Fibroblast of the aortic adventitia (primary cell): Measurements from ENCODE around the genes KCP, AHCYL2 and SMKR1.

DNA sequence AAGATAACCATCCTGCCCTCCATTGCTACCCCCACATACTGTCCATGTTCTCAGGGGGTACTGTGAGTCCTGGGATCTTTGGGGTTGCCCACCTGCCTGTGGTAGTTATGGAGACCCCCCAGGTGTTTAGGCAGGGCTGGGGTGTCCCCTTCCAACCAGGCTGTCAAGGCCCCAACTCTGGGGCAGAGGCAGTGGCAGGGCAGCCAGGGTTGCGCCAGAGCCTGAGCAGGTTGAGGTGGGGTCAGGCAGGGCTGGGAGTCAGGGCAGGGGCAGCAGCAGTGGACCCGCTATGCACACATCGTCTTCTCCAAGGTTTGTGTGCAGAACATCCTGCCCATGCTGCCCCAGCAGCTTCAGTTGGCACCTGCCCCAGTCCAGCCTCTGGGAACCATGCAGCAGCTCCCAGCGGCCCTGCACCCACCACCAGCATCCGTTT, 16.2 kb upstream of the GARIN1A start:
- CAGE, long polyA plus RNA: no peak

DNA sequence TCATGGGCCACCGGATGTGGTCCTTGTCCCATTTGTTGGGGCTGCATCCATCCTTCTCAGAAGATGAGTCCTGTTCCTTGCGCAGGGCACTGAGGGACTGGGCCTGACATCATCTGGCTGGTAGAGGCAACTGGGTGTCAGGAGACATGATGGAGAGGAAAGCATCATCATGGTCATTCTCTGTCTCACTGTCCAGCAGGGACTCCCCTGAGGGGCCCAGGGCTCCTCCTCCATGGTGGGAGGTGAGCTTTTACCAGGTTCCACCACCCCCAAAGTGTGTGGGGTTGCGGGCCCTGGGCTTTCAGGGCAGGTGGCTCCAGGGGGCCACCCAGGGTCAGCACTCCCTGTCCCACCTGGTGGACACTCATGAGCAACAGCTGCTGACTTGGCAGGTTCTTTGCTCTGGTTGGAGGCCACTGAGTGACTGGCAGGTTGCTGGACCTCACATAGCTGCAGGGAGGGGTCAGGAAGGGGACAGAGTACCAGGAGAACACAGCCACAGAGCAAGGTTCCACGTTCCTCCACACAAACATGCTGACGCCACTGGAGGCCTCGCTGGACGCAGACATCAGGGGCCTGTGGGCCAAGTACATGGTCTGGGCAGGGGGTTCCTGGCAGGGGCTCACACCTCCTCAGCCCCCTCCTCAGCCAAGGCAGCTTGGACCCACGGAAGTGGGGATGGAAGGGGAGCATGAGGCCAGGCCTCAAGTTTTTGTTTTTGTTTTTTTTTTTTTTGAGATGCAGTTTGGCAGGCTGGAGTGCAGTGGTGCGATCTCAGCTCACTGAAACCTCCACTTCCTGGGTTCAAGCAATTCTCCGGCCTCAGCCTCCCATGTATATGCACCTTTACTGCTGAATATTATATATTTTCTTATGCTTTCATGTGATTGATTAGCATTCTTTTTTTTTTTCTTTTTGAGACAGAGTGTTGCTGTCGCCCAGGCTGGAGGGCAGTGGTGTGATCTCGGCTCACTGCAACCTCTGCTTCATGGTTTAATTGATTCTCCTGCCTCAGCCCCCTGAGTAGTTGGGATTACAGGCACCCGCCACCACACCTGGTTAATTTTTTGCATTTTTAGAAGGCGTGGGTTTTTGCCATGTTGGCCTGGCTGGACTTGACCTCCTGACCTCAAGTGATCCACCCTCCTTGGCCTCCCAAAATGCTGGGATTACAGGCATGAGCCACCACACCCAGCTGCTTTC, 13.5 kb upstream of the GARIN1A start:
- CAGE, long polyA plus RNA: no peak

GRCh38 chr7:128801181-128801753, 9.5 kb downstream of the CCDC136 start:
- CAGE, long polyA plus RNA: no peak

DNA sequence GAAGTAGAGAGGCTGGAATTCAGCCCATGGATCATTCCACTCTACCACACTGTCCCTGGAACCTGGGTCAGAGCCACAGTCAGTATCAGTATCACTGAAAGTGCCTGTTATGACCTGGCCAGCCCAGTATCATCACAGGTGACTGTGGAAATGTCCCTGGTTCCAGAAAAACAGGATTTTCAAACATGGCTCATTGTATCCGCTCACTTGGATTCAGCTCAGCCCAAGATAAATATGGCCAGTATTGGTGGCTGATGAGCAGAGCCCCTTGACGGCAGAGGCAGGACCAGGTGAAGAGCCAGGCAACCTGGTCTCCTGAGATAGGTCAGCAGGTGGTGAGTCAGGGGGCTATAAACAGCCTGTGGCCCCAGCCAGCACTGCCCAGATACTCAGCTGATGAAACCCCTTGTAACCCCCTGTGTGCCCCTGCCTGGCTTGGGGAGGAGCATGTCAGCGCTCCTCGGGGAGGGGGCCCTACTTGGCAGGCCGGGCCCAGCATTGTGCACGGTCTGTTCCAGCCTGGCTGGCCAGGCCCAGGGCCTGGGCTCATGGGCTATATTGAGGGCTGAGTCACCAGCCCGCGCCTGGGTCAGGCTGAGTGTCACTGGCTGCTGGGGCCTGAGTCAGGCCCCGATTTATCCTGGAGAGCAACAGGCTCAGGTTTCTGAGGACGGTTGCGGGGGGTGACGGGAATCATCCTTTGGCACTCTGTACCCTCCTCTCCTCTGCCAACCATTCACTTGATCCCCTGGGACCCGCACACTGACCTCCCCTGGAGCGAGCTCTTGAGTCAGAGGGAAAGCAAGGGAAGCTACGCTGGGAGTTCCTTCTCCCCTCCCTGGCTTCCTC, 2.9 kb upstream of the FLNC start:
- CAGE, long polyA plus RNA: no peak

- CAGE, long polyA plus RNA: no peak
Measured at GRCh38 chr7:128852408-128853137, 10.1 kb upstream of the ATP6V1F start.

- CAGE, long polyA plus RNA: no peak
Measured at GRCh38 chr7:128856520-128856668, 6.3 kb upstream of the ATP6V1F start.

- CAGE, long polyA plus RNA: no peak
Measured at GRCh38 chr7:128856669-128857007, 6.0 kb upstream of the ATP6V1F start.

GRCh38 chr7:128910571-128910918, at the start of gene KCP:
Gene KCP (minus strand): TSS chr7:128910709.
- CAGE, long polyA plus RNA: no peak

DNA sequence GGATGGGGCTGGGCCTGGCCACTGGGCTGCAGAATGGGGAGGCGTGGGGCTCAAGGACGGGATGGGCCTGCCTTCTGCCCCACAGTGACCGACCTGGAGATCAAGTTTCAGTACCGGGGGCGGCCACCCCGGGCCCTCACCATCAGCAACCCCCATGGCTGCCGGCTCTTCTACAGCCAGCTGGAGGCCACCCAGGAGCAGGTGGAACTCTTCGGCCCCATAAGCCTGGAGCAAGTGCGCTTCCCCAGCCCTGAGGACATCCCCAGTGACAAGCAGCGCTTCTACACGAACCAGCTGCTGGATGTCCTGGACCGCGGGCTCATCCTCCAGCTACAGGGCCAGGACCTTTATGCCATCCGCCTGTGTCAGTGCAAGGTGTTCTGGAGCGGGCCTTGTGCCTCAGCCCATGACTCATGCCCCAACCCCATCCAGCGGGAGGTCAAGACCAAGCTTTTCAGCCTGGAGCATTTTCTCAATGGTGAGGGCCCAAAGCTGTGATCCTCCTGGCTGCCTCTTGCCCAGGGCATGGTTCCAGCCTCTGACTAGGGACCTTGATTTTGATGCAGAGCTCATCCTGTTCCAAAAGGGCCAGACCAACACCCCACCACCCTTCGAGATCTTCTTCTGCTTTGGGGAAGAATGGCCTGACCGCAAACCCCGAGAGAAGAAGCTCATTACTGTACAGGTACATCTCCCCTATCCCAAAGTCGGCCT, 10.1 kb downstream of the IRF5 start:
- CAGE, long polyA plus RNA: no peak

- CAGE, long polyA plus RNA: no peak
Measured at GRCh38 chr7:129126152-129126918, 18.2 kb upstream of the TSPAN33 start.

DNA sequence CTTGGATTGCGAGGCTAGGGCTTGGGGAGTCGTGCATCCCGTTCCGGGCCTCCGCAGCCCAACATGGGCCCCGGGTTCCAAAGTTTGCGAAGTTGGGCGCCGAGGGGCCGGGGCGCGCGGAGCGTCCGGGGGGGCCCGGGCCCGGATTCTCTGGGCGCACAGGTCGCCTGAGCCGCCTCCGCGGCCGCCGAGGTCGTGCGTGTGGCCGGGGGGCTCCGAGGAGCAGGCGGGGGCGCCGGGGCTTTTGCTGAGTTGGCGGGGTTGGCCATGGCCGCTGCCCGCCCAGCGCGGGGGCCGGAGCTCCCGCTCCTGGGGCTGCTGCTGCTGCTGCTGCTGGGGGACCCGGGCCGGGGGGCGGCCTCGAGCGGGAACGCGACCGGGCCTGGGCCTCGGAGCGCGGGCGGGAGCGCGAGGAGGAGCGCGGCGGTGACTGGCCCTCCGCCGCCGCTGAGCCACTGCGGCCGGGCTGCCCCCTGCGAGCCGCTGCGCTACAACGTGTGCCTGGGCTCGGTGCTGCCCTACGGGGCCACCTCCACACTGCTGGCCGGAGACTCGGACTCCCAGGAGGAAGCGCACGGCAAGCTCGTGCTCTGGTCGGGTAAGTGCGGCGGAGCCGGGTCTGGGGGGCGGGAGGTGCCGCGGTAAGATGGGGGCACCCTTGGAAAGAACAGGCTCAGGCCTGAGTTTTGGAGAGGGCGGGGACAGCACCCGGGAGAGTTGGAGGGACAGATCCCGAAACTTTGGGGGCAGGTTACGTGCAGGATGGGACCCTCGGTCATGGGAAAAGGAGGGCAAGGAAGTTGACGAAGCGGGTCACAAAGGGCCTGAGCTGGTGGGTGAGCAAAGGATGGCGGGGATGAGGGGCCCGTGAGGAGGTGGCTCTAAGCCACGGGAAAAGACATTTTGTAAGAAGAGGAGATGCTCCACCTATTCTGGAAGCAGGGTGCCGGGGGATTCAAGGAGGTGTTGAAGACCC, 740 bp downstream of the SMO start:
- CAGE, long polyA plus RNA: no peak

DNA sequence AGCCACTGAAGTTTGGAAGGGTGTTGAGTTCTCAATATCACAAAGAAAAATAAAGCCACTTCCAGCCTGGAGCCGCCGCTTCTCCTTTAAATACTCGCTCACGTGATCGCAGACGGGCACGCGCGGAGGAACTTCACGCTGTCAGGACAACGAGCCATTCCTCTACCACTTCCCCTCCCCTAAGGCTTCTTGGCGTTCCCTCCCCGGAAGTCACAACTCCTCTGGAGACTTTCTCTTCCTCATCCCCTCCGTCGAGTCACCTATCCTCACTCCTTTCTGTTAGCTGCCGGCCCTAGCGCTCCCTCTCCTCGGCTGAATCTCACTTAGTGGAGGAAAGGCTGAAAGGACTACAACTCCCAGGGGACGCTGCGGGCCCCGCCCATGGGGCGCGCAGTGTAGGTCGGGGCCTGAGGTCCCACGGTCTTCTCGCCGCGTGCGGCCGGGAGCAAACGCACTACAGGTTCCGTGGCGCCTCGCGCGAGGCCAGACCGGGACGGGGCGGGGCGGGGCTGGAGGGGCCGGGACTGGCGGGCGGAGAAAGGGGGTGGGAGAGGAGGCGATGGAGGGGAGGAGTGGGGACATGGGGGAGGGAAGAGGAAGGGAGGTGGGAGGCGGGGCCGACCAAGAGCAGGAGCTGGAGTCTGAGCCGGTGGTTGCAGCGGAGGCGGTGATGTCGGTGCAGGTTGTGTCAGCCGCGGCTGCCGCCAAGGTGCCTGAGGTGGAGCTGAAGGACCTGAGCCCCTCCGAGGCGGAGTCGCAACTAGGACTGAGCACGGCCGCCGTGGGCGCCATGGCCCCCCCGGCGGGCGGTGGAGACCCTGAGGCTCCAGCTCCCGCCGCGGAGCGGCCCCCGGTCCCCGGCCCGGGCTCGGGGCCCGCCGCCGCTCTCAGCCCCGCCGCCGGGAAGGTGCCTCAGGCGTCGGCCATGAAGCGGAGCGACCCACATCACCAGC, at the start of gene AHCYL2:
TSS of gene AHCYL2 (plus strand) at position 624 of the 953 bp plus-strand sequence.
- CAGE, long polyA plus RNA: no peak

DNA sequence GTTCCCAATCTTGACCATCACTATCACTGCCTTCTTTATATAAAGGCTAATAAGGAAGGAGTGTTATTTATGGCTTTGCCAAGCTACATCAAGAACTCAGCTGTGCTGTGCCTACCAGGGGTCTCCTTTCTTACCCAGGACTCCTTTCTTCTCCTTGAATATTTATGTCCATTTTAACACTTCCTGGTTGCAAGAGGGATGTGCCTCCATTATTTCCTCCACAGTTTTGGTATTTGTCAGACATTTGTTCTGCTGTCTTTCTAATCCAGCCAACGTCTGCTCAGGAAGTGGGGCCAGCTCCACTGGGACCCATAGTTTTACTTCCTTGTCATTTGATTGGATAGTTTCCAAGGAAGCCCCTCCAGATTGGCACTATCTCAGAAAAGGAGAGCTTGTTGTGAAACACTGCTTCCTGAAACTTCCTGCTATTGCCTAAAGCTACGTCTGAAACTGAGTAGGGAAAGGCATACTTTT, 6.7 kb upstream of the STRIP2 start:
- CAGE, long polyA plus RNA: no peak

DNA sequence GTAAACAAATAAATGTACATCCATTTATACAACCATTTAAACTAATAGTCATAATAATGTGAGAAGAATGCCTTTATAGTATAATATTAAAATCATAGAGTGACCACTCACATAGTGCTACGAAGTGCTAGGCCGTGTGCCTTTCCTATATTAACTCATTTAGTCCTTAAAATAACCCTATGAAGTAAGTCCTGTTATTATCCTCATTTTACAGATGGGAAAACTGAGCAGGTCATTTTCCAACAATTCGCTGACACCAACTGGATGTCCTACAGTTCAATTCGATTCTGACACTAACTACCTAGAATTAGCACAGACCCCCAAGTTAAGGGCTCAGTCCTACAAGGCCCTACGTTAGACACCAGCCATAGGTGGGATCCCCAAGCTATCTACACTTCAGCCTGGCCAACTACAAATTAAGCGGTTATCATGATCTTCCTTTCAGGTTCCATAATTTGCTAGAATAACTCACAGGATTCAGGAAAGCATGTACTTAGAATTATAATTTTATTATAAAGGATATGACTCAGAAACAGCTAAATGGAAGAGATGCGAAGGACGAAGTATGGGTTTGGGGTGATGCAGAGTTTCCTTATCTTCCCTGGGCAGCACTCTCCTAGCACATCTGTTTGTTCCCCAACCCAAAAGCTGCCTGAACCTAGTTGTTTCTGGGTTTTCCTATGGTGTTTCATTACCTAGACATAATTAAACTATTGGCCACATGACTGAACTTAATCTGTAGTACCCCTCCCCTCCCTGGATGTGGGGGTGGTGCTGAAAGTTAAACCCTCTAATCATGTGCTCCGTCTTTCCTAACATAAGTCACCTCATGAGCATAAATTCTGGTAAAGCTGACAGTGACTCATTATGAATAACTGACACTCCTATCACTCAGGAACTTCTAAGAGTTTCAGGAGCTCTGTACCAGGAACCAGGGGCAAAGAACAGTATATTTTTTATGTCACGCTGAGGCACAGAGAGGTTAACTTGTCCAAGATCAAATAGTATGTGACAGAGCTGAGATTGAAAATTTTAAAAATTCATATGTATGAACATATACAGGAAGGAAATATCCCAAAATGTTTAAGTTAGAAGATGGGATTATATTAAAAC, 4.5 kb downstream of the STRIP2 start:
- CAGE, long polyA plus RNA: no peak

DNA sequence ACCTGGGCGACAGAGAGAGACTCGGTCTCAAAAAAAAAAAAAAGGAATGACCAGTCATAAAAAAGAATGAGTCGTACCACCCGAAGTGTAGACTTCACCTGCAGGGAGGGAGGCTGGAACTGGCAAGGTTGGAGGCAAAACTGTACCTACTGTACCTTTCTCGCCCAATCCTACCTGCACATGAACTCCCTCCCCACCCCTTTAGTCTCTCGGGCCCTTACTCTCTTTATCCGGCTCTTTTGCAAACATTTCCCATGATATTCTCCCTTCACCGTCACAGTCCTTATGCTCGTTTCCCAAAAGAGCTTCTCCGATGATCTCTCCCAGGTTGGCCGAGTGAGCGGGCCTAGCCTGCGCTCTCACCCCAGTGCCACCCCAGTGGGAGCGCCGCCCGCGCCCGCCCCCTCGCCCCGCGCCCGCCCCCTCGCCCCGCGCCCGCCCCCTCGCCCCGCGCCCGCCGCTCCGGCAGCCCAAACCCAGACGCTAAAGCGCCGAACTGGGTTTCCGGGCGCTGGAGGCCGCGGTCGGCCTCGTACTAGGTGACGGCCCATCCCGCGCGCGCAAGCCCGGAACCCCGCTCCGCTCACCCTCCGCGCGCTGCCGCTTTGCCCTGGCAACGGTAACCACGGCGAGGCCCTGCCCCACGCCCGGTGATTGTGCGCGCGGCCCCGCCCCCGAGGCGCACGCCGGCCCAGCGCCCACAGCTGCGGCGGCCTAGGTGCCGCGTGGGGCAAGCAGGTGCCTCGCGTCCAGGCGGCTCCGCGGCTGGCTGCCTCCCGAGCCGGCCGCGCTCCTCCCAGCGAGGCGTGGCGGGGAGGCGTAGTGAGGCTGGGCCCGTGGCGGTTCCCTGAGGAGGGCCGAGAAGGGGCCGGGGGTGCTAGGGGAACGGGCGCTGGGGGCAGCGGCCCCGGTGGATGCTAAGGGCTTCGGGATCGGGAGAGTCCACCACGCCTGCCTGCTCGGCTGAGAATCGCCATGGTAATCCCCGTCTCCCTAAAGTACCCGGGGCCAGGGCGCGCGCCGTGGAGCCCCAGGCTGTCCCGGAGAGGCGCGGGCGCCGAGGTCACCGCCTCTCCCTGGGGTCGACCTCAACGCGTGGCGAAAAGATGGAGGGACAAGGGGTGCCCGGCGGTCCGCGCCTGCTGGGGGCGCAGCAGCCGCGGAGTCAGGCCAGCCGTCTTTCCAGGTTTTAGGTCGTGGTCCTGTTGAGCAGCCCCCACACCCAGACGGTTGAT, at the start of gene SMKR1:
TSS of gene SMKR1 (plus strand) at position 682 of the 1,235 bp plus-strand sequence.
- CAGE, long polyA plus RNA: no peak

- CAGE, long polyA plus RNA: no peak
Measured at GRCh38 chr7:129640275-129640607, 28.7 kb downstream of the NRF1 start.

DNA sequence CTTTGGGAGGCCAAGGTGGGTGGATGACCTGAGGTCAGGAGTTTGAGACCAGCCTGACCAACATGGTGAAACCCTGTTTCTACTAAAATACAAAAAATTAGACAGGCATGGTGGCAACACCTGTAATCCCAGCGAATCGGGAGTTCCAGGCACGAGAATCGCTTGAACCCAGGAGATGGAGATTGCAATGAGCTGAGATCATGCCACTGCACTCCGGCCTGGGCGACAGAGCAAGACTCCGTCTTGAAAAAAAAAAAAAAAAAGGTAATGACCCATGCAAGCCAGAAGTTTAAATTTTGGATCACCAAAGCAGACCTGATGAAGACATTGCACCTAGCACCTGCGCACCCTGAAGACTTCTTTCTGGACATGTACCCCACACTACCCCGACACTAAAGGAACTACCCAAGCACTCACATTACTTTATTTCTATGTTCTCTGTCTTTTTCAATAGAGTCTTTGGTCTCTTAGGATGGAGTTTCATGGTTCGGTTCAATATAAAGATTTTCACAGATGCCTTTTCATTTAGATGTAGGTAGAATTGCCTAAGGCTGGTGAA, 119.6 kb downstream of the NRF1 start:
- CAGE, long polyA plus RNA: no peak

GRCh38 chr7:129826204-129826591, 126.6 kb downstream of the UBE2H start:
- CAGE, long polyA plus RNA: no peak

DNA sequence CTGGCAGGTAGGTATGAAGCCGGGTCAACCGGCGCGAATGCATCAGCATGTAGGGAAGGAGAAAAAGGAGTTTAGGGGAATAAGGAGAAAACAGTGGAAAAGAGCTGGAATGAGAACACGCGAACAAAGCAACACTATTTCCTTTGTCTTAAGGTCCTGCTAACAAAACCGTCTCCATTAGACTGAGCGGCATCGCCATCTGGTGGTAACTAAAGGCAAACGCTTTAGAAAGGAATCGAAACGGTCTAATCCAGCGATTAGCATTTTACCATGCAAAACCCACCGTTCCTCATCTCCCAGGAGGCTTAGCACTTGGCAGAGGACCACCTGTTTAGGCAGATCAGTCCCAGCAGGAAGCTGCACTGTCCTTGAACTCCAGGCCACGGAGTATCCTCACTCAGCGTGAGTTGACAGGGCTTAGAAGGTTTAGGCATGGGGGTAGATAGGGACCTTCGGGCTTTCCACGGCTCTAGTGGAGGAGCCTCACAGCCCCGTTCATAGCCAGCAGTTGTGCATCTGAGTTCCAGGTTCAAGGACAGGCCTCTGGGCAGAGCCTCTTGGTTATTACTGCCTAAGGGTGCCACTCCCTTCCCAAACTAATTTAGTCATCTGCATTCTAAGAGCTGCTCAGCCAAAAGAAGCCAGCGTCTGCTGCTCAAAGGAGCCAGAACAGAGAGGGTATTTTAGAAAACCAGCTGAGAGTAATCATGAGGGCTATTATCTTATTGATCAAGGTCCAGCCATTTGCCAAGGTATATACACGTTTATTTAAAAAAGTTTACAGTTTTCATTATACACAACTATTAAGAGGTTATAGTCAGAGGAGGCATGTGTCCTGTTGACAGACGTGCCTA, 122.5 kb downstream of the UBE2H start:
- CAGE, long polyA plus RNA: no peak

- CAGE, long polyA plus RNA: no peak
Measured at GRCh38 chr7:129875571-129876723, 76.8 kb downstream of the UBE2H start.